A549 (cell line): ENCODE measurements around a stretch of chr1.

GRCh38 chr1:193408646-193409498 lies 222.5 kb upstream of the B3GALT2 start:
- PRO-cap, result no peak
CAGE:
- cytosol, long polyA plus RNA, result no peak
- long polyA plus RNA, result no peak
- nucleus, long polyA plus RNA, result no peak

DNA sequence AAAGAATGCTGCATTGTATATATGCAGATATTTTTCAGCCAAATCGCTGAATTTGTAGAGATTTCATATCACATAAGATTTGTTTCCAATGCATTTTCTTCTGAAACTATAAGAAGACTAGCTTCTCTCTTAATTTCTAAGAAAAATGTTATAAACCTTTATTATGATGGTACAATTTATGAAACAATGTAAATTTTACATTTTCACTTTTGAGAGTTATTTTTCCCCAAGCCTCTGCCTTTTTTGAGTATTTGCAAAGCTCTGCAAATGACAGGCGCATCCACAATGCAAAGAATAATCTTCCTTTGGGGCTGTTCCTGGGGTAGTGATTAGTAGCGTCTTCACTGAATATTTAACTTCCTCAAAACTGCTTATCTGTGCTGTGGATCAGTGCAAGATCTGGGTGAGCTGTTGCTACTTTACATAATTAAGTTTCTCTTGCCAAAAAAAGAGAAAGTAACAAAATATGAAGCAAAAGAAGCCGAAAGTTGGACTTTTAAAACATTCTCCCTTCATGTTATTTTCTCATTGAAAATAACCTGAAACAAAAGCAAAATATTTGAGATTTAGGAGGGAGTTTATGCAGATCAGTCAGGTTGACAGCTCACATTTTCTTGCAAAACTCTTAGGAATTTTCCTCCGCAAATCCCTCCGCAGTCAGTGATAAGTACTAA lies 276.2 kb upstream of the B3GALT2 start:
- PRO-cap, result no peak
CAGE:
- cytosol, long polyA plus RNA, result no peak
- long polyA plus RNA, result no peak
- nucleus, long polyA plus RNA, result no peak

GRCh38 chr1:194859242-194860217 lies 1673.1 kb upstream of the B3GALT2 start:
- PRO-cap, result no peak
CAGE:
- cytosol, long polyA plus RNA, result no peak
- long polyA plus RNA, result no peak
- nucleus, long polyA plus RNA, result no peak

DNA sequence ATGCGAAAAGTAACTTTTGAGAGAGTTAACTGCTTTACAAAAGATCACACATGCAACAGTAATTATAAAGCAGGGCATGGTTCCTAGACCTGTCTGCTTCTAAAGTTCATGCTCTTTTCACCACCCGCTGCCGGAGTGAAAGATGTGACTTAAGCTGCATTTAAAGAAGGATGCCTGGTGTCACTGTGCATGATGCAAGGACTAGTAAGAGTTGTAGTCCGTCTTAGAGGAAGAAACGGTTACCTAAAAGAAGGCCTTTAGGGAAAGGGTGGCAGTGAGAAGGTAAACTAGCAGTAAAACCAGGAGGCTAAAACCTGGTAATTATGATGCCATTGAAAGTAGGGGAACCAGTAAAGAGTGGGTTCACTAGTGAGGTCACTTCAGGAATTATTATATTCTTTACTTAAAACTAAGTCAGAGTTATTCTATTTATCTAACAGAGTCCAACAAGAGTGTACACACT lies 1689.0 kb downstream of the KCNT2 start:
- PRO-cap, result no peak
CAGE:
- cytosol, long polyA plus RNA, result no peak
- long polyA plus RNA, result no peak
- nucleus, long polyA plus RNA, result no peak

- PRO-cap, result no peak
CAGE:
- cytosol, long polyA plus RNA, result no peak
- long polyA plus RNA, result no peak
- nucleus, long polyA plus RNA, result no peak
Measured at GRCh38 chr1:195722144-195722502, 886.1 kb downstream of the KCNT2 start.

GRCh38 chr1:195847708-195848672 lies 760.2 kb downstream of the KCNT2 start:
- PRO-cap, result no peak
CAGE:
- cytosol, long polyA plus RNA, result no peak
- long polyA plus RNA, result no peak
- nucleus, long polyA plus RNA, result no peak

- PRO-cap, result no peak
CAGE:
- cytosol, long polyA plus RNA, result no peak
- long polyA plus RNA, result no peak
- nucleus, long polyA plus RNA, result no peak
Measured at GRCh38 chr1:196152160-196152420, 456.1 kb downstream of the KCNT2 start.

DNA sequence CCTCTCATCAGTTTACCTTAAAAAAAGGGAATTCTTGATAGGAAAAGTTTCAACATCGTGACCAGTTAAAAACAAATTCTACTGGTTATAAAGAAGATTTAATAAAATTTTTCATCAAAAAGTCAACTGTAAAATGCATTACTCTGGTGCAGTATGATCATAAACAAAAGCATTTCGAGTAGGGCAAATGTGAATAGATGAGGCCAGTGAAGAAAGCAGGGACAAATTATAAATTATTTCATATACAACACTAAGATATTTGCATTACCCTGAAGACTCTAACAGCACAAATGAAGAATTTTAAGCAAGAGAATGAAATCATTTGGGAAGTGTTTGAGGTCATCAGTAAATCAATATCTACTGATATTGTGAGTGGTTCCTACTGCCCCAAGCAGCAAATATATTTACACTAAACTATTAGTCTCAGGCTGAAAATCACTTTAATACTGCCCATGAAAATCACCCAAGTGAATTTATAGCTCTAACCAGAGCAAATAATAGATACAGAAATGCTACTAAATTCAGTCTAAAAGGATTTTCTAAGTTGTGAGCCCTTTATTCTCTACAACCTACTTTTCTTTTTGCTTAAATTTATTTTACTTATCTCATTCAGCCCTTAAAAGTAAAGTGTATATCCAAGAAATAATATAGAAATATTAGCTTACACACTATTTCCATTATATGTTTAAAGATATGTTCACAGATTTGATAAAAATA lies 163.6 kb downstream of the KCNT2 start:
- PRO-cap, result no peak
CAGE:
- cytosol, long polyA plus RNA, result no peak
- long polyA plus RNA, result no peak
- nucleus, long polyA plus RNA, result no peak

DNA sequence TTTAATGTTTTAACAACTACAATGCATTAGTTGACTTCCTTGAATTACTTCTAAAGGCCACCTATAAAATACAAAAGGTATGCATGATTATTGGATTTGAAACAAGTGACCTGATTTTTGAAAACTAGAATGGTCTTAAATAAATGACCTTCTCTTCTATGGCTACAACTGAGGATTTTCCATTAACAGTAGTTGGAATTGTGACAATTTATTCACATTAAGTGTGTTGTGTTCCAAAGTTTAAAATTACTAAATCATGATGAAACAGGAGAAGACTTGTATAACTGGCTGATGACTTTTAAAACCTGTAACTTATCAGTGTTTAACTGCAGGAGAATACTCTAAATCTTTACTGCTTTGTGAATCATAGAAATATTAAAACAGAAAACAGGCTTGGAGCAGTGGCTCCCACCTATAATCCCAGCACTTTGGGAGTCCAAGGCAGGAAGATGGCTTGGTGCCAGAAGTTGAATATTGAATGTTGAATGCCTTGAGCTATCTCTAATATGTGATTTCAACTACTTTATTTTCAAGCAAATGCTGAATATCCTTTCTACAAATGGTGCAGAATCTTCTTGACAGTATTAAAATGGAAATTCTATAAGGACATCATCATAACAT lies 4.5 kb downstream of the KCNT2 start:
- PRO-cap, result no peak
CAGE:
- cytosol, long polyA plus RNA, result no peak
- long polyA plus RNA, result no peak
- nucleus, long polyA plus RNA, result no peak

- PRO-cap, result no peak
CAGE:
- cytosol, long polyA plus RNA, result no peak
- long polyA plus RNA, result no peak
- nucleus, long polyA plus RNA, result no peak
Measured at GRCh38 chr1:196609443-196609882, 1.2 kb upstream of the KCNT2 start.

DNA sequence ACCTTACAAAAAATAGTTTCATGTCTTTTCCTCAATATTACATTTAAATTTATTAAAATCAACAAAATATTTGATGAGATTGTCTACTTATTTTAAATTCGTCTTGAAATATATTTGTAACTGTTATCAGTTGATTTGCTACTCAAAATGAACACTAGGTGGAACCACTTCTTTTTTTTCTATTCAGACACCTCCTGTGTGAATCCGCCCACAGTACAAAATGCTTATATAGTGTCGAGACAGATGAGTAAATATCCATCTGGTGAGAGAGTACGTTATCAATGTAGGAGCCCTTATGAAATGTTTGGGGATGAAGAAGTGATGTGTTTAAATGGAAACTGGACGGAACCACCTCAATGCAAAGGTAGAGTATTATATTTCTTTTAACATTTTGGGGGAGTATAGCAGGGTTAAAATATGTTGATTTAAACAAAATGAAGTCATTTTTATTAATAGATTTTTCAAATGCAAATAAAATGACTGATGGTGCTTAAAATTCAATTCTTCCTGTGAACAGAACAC lies 31.3 kb upstream of the CFHR3 start:
- PRO-cap, result no peak
CAGE:
- cytosol, long polyA plus RNA, result no peak
- long polyA plus RNA, result no peak
- nucleus, long polyA plus RNA, result no peak

DNA sequence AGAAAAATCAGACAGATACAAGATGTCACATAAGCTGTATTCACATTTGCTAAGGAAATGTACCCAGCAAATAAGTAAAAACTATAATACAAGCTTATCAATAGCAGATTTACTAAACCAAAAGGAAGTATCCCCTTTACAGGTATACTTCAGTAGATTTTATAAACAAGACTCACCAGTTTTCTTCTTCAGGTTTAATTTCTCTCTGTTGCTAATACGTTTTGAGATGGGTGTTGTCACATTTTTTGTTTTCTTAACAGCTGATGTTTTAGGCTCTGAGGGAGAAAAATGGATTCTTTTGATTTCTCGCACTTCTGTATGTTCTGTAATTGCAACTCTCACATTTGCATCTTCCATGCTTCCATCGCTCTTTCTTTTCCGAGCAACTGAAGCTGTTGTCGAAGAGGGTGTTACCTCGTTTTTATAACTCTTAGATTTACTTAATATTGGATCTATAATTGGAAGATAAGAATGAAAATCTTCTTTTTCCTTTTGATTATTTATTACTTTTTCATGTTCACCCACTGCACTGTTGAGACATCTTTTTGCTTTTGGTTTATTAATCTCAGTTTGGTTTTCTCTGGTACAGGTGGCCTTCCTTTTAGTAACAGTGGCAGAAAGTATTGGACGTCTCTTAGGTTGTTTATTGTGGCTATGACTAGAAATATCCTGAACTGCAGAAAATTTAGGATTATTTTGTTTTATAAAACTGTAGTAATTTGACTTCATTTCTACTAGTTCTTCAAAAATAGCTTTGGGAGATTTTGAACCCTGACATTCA lies 4.1 kb downstream of the ASPM start:
- PRO-cap, result no peak
CAGE:
- cytosol, long polyA plus RNA, result no peak
- long polyA plus RNA, result no peak
- nucleus, long polyA plus RNA, result no peak

GRCh38 chr1:197200293-197200513 lies 890 bp downstream of the ZBTB41 start:
- PRO-cap, result no peak
CAGE:
- cytosol, long polyA plus RNA, result no peak
- long polyA plus RNA, result no peak
- nucleus, long polyA plus RNA, result no peak

DNA sequence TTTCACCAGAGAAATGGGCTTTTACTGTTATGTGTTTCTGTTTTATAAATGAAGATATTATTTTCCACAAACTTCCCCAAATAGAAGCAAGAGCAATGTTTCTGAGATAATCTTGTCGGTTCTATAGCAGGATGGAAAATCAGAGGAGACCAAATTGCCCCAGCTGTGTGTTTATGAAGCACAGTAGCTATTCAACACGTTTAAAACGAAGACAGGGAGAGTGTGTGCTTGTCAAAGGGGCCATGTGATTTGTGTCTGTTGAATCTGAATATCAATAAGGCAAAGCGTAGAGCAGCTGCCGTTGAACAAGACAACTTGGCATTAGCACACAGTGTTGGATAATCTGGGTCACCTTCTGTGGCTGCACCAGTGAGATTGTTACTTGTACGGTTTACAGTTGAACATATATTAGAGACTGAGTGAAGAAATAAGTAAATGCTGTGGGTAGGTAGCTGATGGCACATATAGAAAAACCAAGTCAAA lies 972 bp downstream of the CRB1 start:
- PRO-cap, result no peak
CAGE:
- cytosol, long polyA plus RNA, result no peak
- long polyA plus RNA, result no peak
- nucleus, long polyA plus RNA, result no peak

- PRO-cap, result no peak
CAGE:
- cytosol, long polyA plus RNA, result no peak
- long polyA plus RNA, result no peak
- nucleus, long polyA plus RNA, result no peak
Measured at GRCh38 chr1:197571532-197572015, 203.7 kb downstream of the DENND1B start.

DNA sequence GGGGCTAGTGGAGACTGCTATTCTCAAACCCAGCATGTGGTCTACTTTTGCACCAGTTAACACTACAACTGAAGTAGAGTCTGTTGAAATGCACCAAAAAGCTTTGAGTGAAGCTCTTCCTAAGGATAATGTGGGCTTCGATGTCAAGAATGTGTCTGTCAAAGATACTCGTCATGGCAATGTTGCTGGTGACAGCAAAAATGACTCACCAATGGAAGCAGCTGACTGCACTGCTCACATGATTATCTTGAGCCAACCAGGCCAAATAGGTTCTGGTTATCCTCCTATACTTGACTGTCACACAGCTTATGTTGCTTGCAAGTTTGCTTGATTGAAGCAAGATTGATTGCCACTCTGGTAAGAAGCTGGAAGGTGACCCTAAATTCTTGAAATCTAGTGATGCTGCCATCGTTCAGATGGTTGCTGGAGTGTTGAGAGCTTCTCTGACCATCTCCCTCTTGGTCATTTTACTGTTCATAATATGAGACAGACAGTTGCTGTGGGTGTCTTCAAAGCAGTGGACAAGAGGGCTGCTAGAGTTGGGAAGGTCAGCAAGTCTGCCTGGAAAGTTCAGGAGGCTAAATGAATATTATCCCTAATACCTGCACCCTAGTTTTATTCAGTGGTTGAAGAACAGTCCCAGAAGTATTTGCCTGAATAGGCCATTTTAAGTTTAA lies 85.1 kb downstream of the DENND1B start:
- PRO-cap, result no peak
CAGE:
- cytosol, long polyA plus RNA, result no peak
- long polyA plus RNA, result no peak
- nucleus, long polyA plus RNA, result no peak

DNA sequence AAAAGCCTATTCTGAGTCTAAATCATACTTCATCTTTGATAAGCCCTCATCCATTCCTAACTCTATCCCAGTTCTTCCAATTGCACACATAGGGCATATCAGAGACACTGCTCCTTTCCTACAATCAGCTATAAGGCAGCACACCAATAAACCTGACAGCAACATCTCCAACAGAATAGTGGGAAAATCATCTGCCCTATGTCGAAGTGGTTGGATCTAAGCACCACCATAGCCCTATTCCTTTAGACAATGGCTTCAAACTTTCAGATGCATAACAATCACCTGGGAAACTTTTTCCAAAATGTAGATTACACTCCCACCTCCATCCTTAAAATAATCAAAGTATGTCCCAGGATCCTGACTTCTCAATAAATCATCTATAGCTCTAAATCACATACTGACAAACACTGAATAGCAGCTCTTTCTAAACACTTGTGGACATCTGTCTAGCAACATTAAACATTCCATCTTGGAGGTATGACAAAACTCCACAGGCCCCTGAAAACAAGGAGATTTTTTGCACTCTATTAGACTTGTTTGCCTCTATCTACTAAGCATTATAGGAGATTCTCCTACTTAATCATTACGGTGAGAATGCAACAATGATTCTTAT lies 38.1 kb downstream of the DENND1B start:
- PRO-cap, result no peak
CAGE:
- cytosol, long polyA plus RNA, result no peak
- long polyA plus RNA, result no peak
- nucleus, long polyA plus RNA, result no peak

DNA sequence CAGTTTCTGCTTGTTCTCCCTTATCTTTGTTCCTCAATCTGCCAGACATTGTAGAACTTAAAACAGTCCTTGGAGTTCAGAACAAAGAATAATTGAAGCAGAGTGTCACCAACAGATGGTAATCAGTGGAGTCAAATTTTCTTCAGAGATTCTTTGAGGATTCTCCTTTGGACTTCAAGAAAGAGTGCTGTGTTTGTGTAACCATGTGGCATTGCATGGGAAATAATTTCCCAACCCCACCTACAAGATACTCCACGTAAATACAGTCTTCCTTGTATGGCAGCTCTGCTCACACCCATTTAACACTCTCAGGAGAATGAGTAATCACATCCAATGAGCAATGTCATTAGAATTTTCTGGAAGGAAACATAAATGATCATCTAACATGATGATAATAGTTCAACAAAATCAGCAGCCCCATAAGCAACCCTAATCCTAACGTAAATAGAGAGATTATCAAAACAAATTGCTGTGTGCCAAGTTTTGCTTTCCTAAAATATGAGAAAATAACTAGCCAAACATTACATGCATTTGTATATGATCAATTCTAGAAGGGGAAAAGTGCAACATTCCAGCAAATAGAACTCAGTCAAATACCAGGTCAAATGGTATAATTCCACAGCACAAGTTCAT lies 6.8 kb upstream of the DENND1B start:
- PRO-cap, result no peak
CAGE:
- cytosol, long polyA plus RNA, result no peak
- long polyA plus RNA, result no peak
- nucleus, long polyA plus RNA, result no peak

GRCh38 chr1:197994802-197995446 lies 77.8 kb downstream of the LHX9 start:
- PRO-cap, result no peak
CAGE:
- cytosol, long polyA plus RNA, result no peak
- long polyA plus RNA, result no peak
- nucleus, long polyA plus RNA, result no peak

DNA sequence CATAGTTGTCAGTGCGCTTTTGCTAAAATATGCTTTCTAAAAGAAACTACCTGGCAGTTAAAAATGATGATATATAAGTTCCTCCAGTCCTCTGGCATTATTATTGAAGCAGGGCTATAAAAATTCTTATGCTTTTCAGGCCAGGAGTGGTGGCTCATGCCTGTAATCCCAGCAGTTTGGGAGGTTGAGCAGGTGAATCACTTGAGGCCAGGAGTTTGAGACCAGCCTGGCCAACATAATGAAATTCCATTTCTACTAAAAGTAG lies 80.5 kb upstream of the NEK7 start:
- PRO-cap, result no peak
CAGE:
- cytosol, long polyA plus RNA, result no peak
- long polyA plus RNA, result no peak
- nucleus, long polyA plus RNA, result no peak